ENCODE results near the genes ZNF732, ATP5ME and SPON2.

GRCh38 chr4:52735-53127 is 390 bp upstream of the ZNF595 start:
- RRBS, 2 experiments = no CpG with 5 or more reads among the region's 14 CpGs

DNA sequence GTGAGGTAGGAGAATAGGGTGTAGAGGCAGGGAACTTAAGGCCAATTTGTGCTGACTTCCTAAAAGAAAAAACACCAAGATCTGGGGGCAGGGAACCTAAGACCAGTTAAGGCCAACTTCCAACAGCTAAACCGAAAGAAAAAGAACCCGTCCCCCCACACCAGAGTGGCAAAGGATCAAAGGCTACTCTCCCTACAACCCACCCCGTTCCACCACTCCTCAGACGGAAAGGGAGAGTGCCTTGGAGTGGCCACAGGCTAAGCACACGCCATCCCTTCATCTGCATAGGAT is 3.7 kb upstream of the ZNF718 start:
- RRBS, 2 experiments = no CpG with 5 or more reads among the region's 5 CpGs

DNA sequence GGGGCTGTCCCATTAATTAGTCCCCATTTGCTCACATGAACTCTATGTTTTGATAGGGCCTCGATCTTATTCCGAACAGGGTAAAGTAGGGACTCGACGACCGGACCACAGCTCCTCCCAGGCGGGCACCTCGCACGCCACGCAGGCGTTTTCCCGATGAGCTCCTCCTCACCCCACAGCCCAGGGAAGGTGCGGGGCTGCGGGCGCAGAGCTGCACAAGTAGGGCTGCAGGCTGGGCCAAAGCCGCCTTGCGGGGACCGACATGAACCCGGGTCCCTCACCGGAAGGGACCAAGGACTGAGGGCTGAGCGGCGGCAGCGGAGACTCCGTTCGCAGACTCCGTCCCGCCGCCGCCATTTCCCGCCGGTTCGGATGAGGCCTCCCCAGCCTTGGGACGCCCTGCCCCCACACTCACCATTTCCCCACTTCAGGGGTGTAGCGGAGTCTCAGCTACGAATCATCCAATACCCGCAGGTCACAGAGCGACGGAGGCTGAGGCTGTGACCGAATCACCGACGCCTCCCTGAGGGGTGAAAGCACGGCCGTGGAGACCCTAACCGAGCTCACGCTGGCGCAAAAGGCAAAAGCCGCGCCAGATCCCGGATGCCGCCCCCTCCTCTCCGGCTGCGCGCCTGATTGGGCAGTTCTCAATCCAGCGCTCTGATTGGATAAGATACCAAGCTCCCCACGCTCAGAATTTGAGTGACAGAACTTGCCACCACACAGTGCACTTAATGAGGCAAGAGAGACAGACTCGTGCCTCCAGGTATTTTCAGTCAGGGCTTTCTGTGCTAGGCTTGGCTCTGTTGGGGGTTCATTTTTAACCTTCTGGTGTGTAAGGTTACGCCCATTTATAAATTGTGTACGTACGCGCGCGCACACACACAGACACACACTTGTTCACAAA is at the start of gene ZNF732:
Gene ZNF732, minus strand, starts transcription at position 582 of the 907 bp plus-strand sequence.
- RRBS, 2 experiments = 4 to 5% methylated on average over 4 of the region's 61 CpGs

GRCh38 chr4:336141-336660 is 1.4 kb upstream of the ZNF141 start:
- RRBS, 2 experiments = 2 to 5% methylated on average over 11 of the region's 40 CpGs

DNA sequence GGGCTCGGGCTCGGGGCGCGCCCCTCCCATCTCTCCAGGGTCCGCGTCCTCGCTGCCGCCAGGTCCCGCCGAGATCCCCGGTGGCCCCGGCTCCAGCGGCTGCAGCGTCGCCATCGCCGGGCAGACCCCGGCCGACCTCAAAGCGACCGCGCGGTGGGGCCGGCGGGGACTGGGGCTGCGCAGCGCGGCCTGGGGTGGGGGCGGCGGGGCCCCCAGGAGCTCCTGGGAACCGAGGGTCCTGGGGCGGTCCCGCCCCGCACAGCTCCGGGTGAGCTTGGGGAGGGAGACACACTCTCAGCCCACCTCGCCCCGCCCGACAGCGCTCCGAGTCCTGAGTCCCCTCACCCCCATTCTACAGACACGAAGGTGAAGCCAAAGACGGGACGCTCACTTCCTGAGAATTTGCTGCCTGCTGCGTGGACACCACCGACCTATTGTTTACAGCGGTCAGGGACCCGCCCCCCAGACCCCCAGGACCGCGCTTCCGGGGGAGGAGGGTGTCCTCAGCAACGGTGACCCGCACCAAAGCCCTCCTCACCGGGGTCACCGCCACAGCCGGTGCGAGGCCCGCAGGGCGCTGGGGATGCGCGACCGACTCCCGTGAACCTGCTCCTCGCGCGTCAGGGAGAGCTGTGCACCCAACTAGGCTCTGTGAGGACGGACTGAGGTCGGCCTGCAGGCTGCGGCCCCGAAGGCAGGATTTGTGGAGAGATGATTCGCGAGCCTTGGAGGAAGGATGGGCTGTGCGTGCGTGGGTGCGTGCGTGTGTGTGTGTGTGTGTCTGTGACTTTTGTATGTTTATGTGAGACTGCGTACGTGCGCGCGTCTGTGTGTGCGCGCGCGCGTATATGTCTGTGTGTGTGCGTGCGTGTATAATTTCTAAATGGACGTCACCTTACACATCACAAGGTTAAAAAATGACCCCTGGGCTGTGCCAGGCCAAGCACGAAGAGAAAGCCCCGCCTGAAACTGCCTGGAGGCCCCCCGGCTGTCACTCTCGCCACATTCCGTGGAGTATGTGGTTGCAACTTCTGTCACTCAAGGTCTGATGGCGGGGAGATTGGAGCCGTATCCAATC is 614 bp upstream of the ZNF141 start:
- RRBS, 2 experiments = 1 to 3% methylated on average over 23 of the region's 95 CpGs

DNA sequence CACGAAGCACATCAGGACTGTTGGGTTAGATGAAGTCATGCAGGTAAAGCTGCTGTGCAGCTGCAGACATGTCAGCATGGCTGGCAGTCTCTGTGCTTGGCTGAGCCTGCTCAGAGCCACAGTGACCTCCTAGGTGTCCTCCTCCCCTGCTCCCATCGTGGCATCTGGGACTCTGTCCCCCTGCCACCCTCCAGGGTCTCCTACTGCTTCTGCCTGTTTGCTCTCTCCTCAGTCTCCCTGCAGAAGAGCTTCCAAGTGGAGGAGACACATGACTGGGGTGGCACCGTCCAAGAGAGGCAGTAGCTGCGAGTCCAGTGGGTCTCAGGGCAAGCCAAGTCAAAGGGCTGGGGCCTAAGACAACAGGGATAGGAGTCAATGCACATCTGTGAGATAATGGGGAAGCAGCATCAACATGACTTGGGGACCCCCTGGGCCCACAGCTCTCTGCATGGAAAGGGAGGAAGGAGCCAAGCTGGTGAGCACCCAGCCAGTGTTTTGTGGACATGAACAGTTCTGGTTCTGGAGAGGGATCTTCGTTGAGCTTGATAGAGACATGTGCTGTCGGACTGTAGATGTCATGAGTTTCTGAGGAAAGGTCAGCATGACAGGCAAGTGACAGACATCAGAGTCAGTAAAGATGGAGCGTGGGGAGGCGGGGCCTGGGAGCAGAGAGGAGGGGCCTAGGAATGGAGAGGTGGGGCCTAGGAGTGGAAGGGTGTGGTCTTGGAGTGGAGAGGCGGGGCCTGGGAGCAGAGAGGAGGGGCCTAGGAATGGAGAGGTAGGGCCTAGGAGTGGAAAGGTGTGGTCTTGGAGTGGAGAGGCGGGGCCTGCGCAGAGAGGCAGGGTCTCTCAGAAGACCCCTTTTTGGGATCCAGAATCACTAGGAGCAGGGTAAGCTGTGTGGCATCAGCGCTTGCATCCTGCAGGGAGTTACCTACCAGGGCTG is 33.5 kb downstream of the PIGG start:
- RRBS, 2 experiments = no CpG with 5 or more reads among the region's 12 CpGs

DNA sequence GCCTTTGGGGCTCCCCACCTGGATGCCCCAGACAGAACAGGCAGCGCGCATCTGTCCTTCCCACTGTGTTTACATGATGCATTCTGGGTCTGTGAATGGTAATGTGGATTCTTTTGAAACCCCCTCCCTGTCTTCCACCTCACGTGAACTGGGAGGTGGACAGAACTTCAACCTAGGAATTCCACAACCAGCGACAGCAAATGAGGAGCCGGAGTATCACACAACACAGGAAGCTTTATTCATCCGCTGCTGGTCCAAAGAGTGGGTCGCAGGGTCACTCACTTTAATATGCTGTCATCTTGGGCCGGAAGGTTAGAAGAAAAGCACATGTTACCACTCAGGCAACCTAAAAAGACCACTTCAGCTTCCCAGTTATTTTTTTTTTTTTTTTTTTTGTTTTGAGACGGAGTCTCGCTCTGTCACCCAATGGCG is 1.8 kb downstream of the ATP5ME start:
- RRBS, 2 experiments = 80 to 100% methylated on average over 1 to 2 of the region's 11 CpGs

DNA sequence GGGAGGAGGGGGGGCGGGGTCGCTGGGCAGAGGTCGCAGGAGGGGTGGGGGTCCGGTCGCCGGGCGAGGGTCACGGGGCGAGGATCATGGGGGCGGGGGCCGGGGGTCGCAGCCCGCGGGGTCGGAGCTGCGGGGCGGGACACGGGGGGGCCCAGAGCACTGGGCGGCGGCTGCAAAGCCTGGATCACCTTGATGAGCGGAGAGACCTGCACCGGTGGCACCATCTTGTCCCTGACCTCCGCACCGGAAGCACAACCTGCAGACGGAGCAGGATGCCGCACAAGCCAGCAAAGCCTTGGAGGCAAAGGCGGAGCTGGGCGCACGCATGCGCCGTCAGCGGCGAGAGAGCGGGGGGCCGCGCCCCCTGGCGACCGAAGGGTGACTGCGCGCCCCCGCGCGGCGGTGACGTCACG is at the start of gene ATP5ME:
Gene ATP5ME, minus strand, starts transcription at position 253 of the 413 bp plus-strand sequence.
- RRBS, 2 experiments = 2% methylated on average over 13 of the region's 46 CpGs

DNA sequence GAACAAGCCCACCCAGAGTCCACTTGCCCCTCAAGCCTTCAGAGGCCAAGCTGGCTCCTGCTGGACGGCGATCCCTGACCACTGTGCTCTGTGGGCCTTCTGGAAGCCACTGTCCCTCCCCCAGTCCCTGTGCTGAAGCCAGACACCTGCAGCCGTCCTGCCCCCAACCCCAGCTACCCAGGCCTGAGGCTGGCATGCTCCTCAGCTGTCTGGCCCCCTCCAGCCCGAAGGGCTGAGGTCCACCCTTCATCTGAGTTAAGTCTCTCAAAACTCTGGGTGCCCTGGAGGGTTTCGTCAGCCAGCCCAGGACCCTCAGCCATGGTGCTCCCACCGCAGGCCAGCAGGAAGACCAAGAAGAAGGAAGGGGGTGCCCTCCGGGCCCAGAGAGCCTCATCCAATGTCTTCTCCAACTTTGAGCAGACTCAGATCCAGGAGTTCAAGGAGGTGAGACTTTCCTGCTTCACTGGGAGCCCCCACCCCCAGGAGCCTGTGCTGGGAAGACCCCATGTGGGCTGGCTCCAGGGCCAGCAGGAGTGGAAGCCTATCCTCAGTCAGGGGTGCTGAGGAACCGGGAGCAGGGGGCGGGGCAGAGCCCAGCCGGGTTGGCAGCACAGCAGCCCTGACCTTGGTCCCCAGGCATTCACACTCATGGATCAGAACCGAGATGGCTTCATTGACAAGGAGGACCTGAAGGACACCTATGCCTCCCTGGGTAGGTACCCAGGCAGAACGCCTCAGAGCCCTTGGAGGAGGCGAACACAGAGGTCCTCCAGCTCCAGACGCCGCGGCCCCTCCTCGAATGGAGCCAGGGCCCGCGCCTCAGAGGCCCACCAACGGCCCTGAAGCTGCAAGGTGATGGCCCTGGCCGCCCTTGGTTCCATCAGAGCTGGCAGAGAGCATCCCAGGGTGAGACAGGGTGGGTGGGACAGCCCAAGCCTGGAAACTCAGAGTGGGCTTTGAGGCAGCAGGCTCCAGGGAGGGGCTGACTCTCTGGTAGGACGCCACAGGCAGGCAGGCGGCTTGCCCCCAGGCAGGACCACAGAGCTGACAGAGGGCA is 4.3 kb downstream of the MYL5 start:
- RRBS, 2 experiments = no CpG with 5 or more reads among the region's 23 CpGs

- RRBS, 2 experiments = no CpG with 5 or more reads among the region's 11 CpGs
These were observed 5.3 kb downstream of the MYL5 start for GRCh38 chr4:679658-680069.

GRCh38 chr4:830535-830997 is 4.6 kb upstream of the CPLX1 start:
- RRBS, 2 experiments = 63 to 67% methylated on average over 6 of the region's 12 CpGs

- RRBS, 2 experiments = no CpG with 5 or more reads among the region's 3 CpGs
These were observed 1.8 kb downstream of the GAK start for GRCh38 chr4:930285-930715.

GRCh38 chr4:957375-958271 is 15.7 kb downstream of the DGKQ start:
- RRBS, 2 experiments = 95% methylated on average over 6 to 8 of the region's 48 CpGs

DNA sequence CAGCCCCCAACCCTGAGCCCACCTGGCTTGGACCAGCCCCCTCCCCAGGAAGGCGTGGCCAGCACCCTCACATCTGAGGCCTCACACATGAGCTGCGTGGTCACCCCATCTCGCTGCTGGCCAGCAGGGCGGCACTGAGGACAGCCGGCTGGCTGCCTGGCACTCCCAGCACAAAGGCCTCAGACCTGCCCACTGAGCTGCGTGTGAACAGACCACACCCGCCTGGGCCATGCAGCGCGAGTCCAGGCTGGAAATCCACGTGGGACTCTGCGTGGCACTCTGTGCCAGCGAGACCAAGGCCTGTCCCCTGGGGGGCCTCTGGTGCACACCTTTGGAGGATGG is 10.0 kb downstream of the DGKQ start:
- RRBS, 2 experiments = no CpG with 5 or more reads among the region's 12 CpGs

- RRBS, 2 experiments = 80 to 90% methylated on average over 3 to 4 of the region's 32 CpGs
These were observed 14.7 kb downstream of the FGFRL1 start for GRCh38 chr4:1025806-1026781.

DNA sequence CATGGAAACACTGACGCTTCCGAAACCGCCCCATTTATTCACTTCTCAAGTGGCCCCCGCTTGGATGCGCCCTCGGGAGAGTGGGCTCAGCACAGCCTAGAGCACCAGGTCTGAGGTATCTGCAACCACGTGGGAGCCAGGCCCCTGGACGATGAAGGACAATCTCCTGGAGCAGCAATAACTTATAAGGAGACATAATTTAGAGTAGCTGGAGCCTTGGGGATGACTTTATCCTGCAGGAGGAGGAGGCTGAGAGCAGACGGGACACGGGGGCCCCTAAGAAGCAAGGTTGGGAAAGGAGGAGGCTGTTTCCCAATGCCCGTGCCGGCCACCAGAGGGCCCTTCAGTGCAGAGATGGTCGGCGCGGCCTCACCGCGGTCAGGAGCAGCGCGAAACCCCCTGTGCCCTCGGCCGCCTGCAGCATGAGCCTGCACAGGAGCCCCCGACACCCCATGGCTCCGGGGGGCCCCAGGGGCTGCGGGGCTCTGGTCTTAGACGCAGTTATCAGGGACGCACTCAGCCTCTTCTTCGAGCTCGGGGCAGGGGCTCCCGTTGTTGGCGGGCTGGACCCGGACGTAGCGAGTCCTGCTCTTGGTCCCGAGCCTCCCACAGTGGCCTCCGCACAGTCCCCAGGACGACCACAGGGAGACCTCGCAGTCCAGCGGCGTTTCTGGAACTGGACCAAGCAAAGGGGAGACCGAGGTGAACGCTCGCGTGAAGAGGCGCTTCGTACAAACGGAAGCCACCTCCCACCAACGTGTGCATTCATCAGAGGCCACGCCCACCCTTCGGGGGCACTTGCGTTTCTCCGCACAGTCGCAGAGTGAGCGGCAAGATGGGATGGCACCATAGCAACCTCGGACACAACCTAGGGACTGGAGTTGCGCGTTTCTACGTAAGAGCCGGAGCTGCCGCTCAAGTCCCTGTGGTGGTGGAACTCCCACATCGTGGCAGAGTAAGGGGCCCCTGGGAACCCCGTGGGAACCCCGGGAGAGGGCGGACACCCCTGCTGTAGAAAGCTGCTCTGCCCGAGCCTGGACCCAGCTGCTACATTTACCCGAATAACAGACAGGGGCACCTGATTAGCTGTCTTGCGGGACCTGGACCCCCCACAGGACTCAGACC is 5.0 kb downstream of the SPON2 start:
- RRBS, 2 experiments = 7 to 15% methylated on average over 9 of the region's 66 CpGs

- RRBS, 2 experiments = 21 to 48% methylated on average over 3 of the region's 42 CpGs
These were observed at the start of gene SPON2 for GRCh38 chr4:1172455-1173239. SPON2 (minus strand) TSS chr4:1172583.

DNA sequence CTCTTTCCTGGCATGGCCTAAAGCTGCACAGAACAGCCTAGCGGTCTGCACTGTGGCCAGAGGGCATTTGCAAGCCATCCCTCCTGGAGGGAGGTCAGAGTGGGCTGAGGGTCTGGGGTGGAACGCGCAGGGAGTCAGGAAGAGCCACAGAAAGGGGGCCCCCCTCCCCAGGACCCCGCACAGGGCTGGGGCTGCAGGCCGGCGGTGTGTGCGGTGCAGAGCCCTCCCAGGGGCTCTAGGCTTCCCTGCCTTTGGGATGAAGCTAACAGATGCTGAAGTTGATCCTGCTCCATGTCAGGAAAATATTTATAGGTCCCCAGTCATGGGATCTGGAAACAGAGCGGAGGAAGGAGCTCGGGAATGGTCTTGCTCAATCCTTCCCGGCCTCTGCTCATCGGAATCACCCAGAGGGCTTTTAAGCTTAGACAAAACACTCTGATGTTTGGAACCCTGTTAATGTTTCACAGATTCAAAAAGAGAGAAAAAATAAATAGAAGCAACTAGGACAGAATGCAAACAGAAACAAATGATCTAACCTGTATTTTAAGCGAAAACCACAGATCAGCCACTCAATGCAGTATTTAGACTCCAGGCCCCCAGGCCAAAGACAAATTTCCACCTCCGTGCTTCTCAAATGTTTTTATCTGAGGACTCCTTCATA is 987 bp upstream of the SPON2 start:
- RRBS, 2 experiments = no CpG with 5 or more reads among the region's 13 CpGs

DNA sequence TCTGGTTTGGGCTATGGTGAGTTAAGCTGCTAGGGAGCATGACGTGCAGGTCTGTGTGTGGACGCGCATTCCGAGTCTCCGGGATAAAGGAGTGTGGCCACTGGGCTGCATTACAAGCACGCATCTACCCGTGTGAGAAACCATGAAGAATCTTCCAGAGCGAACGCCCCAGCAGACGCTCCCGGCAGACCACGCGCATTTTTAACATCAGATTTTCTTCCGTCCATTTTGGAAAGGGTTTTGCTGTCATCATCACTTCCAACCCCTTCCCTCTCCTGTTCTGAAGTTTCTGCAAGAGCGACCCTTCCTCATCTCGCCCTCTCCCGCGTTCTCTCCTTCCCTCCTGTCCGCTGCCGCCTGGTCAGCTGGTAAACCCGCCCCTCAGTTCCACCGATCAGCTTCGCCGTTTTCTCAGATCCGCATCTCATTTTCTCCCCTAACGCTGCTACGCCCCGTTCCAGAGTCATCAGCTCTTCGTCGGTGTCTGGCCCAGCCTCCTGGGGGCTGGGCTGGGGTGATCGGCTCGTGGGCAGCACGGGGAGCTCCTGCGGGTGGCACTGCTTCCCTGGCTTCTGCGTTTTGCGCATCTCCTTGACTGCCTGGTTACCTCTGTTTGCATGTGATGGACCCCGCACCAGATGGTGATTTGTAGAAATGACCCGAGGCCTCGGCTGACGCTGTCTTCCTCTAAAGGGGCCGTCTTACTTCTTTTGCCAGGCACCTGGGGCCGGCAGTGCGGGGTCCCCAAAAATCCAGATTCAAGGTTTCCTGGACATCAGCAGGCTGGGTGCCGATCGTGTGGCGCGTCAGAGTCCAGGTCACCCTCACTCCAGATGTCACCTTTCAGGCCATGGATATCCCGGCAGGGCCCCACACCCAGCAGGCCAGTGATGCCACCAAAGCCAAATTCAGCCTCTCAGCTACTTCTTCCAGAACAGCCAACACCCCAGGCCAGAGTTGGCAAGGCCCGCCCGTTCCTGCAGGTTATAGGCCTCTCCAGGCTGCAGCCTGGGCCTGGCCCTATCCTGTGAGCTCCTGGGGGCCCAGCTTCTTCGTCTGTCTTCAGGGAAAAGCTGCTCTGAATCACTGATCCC is 13.4 kb downstream of the CTBP1 start:
- RRBS, 2 experiments = 96 to 98% methylated on average over 8 of the region's 51 CpGs

DNA sequence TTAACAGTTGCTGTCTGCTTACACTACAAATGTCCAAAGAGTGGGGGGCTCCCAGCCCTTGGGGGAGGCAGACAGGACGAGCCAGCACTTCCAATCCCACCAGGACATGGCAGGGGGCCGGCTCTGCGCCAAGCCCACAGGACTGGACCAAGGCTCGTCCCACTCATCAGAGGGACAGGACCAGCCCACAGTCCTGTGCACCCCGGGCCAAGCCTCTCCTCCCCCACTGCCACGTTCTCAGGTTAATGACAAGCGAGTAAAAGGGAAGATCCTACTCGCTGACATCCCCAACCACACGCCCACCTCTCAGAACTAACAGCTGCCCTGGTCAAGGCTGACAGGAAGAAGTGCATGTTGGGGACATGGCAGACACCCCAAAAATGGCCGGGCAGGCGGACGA is 2.1 kb downstream of the CTBP1 start:
- RRBS, 2 experiments = 9 to 11% methylated on average over 3 of the region's 12 CpGs